Lung (tissue), 4 donors: ENCODE measurements around a stretch of chr15.

DNA sequence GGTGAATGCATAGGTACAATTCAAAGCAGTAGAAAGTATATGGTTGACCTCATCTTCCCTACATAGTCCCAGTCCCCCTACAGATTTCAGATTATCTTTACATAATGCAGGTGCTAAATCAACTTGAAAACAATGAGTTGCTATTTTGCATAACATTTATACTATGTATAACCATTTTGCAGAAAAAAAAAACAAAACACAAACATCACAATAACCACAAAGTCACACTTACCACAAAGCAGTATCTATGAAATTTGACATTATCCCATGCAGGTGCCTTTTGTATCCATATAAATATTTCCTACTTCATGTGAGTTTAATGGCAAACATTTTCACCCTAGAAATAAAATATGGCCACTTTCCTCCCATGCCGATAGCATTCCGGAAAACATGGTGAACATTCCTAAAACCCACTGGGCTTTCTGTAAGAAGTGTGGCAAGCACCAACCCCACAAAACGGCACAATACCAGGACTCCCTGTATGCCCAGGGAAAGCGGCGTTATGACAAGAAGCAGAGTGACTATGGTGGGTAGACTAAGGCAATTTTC is 7.7 kb downstream of the ANXA2 start:
- PRO-cap: no peak
- RAMPAGE, long total RNA: no peak
- RRBS: no CpG with 5 or more reads among the region's 5 CpGs

DNA sequence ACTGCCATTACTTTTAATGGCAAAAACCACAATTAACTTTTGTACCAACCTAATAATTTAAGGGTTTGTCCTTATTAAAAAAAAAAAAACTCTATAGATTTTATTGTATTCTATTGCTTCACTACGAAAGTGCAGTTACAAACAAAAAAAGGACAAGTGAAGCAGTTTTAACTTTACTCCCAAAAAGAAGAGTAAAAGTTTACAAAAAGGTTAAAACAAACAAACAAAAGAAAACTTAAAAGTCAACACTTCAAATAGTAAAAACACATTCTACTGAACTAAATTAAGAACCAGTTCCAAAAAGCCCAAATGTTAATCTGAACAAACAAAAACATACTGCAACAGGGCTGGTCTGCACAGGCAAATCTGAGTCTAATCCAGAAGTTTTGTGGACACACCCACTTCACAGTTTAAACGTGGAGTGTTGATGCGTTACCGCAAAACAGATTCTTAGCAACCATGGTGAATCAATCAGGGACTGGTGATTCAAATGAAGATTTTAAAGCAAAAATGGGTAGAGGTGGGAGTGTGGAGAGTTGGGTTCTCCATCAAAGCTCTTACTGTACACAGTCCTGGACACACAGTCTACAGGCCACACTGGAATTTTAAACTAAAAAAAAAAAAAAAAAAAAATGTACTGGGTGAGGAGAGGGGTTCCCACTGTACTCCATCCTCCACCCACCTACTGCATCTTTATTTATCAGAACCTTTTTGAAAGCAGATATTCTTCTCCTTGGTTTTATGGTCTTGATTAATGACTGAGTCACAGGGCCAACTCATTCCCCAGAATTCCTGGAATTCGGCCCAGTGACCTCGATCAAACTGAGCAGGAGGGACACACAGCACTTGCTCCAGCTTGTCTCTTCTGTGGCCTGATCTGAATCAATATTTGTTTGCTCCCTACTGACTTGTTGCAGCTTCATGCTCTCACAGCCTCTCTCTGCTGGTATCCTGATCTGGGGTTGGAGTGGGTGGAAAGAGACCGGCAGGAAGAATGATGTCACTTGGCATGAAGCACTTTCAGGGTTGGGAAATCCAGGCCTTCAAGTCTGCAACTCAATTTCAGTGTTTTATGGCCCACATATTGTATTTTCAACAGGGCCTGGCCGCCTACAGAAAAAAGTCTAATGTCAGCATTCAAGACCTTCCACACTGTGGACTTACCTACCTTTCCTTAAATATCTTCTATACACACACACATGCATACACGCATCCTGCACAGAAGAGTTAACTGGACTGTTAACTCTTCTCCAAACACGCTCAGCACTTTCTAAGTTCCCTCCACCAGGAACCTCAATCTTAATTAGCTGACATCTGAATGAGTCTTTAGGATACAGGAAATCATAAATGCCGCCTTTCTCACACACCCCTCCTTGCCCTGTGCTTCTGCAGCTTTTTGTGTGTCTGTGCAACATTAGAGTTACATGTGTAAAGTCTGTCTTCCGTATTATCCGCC is 4.9 kb downstream of the ANXA2 start:
- PRO-cap: unidirectional peak, minus-strand start at position 942 of the sequence
- RAMPAGE, long total RNA: no peak
- RRBS: no CpG with 5 or more reads among the region's 13 CpGs

DNA sequence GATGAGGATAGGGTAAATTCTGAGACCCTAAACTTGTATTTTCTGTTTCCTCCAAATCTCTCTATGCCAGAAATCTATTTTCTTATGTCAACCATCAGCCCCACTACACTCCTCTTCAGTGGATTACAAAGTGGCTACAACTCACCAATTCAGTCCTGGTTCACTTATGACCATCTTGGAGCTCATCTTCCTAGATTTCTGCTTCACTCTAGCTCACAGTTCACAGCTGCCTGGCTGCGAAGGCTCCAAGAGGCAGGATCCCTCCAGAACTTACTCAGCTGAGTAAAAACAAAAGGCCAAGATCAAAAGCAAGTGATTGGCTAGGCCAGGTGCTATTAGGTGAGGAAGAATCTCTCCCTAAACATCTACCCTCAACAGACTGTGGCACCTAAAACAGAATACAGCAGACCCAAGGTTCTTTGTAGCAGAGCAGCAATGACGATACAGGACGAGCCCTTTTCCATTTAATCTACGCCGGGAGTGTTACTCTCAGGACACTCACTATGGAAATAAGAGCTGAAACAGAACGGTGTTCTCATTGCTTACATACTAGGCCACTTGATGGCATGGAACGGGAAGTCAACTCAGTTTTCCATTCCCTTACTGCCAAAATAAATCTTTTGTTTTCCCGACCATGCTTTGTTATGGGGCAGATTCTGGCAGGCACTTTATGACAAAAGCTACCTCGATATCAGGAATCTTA is 999 bp downstream of the ICE2 start:
- PRO-cap: no peak
- RAMPAGE, long total RNA: no peak
- RRBS: no CpG with 5 or more reads among the region's 9 CpGs

DNA sequence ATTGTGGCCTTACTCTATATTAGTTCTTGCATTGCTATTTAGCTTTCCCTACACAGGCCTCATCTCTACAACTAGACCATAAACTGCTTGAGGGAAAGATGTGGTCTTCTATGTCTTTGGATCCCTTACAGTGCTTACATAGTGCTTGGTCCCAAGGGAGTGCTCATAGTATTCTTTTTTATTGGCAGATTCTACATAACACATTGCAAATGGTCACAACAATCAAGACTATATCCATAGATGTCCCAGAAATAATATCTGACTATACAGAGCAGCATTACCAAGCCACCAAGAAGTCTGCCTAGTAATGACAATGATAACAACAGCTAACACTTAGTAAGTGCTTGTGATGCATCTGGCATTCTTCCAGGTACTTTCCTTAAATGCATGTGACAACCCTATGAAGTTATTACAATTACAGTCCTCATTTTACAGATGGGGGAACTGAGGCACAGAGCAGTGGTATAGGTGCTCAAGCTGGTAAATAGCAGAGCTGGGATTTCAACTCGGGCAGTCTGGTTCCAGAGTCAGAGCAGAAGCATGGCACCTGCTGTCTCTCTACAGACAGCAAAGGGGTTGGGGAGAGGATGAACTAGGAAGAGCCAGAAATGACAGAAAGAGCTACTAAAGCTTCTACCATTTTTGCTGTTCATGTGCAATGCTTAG is 49.6 kb upstream of the ICE2 start:
- PRO-cap: no peak
- RAMPAGE, long total RNA: no peak
- RRBS: no CpG with 5 or more reads among the region's 1 CpG

DNA sequence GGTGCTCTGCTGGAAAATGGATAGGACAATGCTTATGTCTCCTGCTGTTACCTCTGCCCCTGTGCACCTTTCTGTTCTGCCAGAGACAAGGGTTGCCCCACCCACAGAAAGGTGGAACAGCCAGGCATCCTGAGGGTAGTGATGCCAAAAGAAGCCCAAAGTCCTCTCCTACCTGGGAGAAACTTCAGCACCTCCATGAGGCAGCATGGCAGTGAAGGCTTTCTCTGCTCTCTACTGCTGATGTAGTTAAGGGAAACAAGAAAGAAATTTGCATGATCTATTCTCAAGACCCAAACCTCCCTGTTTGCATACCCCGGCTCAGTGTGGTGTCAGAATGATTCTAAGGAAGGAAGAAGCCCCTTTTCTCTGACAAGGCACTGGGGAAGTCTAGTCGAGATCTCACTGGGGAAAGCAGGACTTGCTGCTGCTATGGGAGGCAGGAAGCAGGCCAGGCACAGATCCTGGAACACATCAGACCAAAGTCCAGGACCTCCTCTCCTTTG is 89.3 kb upstream of the ICE2 start:
- PRO-cap: no peak
- RAMPAGE, long total RNA: no peak
- RRBS: no CpG with 5 or more reads among the region's 2 CpGs

GRCh38 chr15:60590657-60591233 is 111.8 kb upstream of the ICE2 start:
- PRO-cap: no peak
- RAMPAGE, long total RNA: no peak
- RRBS: 3% methylated on average over 3 of the region's 22 CpGs

DNA sequence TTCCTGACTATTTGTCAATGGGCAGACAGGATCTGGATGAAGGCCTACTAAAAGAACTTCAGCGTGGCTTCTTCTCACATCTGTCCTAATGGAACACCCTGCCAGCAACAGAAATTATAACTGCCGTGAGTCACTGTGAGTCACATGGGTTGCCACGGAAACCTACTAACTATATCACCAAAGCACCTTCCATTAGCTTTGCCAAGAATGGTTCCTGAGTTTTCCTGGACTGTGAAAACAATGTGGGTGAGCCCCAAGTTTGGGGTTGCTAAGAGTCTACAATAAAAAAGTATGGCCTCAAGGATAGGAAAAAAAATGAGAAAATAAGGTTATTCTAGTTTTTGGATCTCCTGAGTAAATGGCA is 195.0 kb upstream of the ICE2 start:
- PRO-cap: no peak
- RAMPAGE, long total RNA: no peak
- RRBS: no CpG with 5 or more reads among the region's 3 CpGs

- PRO-cap: no peak
- RAMPAGE, long total RNA: no peak
- RRBS: no CpG with 5 or more reads among the region's 11 CpGs
Measured at GRCh38 chr15:60763382-60763850, 284.5 kb upstream of the ICE2 start.

DNA sequence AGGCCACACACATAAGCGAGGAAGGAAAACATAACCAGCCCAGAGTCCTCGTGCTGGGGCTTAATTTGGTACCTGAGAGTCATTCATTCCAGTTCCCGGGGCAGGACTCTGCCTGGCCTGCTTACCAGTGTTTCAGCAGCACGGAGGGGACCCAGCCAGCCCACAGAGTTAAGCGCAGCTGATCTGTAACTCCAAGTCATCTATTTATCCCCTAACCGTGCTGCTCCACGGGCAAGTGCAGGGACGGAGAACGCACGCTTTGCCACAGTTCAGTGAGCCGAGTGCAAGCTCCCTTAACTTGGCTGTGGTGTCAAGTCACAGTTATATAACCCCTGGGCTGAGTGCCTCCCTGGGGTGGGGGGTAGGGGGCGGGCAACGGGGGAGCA is 302.4 kb upstream of the ICE2 start:
- PRO-cap: no peak
- RAMPAGE, long total RNA: no peak
- RRBS: no CpG with 5 or more reads among the region's 13 CpGs

- PRO-cap: no peak
- RAMPAGE, long total RNA: no peak
- RRBS: no CpG with 5 or more reads among the region's 5 CpGs
Measured at GRCh38 chr15:60787871-60788410, 309.0 kb upstream of the ICE2 start.

DNA sequence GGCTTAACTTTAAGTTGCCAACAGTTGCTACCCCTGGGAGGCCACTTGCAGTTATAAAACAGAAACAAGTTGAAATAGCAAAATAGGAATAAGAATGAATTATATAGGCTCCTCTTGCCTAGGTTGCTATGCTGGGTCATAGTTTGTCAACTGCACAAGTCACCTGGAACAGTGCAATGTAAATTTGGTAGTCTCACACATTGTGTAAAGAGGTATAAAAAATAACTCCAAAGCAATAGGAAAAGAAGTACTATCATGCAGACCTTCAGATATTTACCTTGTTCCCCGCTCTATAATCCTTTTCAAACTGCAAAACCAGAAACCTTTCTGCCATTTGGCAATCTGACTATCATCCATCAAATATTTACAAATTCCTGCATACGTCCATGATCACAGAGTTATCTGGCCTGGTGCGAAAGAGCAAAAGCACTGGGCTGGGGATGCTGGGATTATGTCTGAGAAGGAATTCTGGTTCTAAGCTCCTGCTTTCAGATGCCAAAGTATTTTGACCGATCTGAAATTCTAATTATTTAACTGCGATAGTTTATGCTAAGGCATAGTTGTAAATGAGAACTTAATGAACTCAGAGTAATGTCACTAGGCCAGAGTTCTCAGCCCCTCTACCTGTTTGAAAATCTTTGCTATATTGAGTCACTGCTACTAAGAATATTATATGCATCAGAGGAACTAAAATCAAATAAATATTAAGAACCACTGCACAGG is 143.1 kb downstream of the RORA start:
- PRO-cap: no peak
- RAMPAGE, long total RNA: no peak
- RRBS: no CpG with 5 or more reads among the region's 5 CpGs

DNA sequence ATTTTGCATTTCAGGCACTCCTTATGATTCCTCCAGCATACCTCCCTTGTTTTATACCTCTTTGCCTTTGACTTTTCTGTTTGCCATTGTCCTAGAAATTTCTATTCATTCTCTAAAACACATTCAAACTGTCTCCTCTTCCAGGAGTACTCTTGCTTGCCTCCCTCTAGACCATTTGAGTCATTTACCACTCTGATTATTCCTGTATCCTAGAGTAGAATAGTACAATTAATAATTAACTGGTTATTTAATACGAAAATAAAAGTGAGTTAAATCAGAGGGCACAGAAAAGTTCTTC is 290.1 kb upstream of the RORA start:
- PRO-cap: no peak
- RAMPAGE, long total RNA: no peak
- RRBS: no CpG with 5 or more reads among the region's 1 CpG

GRCh38 chr15:62006937-62007692 is 53.1 kb downstream of the VPS13C start:
- PRO-cap: no peak
- RAMPAGE, long total RNA: no peak
- RRBS: no CpG with 5 or more reads among the region's 2 CpGs

DNA sequence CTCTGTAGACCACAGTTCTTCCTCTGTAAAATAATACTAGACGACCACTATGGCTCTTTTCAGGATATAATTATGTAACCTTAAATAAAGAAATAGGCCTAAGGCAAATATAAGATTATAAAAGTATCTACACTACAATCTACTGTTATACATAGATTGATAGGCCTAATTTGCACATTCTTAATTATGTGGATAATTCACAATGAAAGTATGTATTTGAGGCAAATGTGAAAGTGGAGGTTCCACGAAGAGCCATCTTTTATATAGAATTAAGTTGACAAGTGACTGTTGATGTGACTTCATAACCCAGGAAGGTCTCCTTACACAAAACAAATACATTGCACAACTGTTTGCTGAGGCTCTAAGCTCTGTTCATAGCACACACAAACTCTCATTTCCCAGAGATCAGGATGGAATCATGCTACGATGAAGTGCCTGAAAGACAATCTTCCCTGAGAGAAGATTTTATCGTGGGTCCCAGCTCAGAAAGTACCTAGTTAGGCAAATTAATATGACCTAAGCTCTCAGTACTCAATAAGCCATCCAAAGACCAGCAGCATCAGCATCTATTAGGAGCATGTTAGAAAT is 64.1 kb upstream of the TLN2 start:
- PRO-cap: no peak
- RAMPAGE, long total RNA: no peak
- RRBS: no CpG with 5 or more reads among the region's 4 CpGs

- PRO-cap: no peak
- RAMPAGE, long total RNA: no peak
- RRBS: 74% methylated on average over 2 of the region's 16 CpGs
Measured at GRCh38 chr15:62350527-62351001, 39.8 kb upstream of the TLN2 start.

GRCh38 chr15:62389630-62390242 is 614 bp upstream of the TLN2 start:
- PRO-cap: no peak
- RAMPAGE, long total RNA: no peak
- RRBS: 0% methylated on average over 3 of the region's 15 CpGs

GRCh38 chr15:62392441-62392870 is 2.1 kb downstream of the TLN2 start:
- PRO-cap: no peak
- RAMPAGE, long total RNA: no peak
- RRBS: no CpG with 5 or more reads among the region's 10 CpGs

DNA sequence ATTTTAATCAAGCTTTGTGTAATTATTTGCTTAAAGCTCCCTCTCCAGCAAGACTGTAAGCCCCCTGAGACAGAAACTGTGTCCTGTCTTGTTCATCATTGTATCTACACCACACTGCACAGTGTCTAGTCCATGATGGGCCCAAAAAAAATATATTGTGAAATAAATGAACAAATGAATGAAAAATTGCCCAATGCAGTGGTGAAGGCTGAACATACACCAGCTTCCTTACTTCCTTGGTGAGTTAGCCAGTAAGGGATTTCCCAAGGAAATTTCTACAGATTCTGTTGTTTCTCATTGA is 154.6 kb upstream of the TPM1 start:
- PRO-cap: no peak
- RAMPAGE, long total RNA: no peak

- PRO-cap: no peak
- RAMPAGE, long total RNA: no peak
- RRBS: no CpG with 5 or more reads among the region's 11 CpGs
Measured at GRCh38 chr15:62940509-62941416, 101.8 kb upstream of the TPM1 start.

- PRO-cap: no peak
- RAMPAGE, long total RNA: no peak
- RRBS: 2% methylated on average over 14 of the region's 35 CpGs
Measured at GRCh38 chr15:63041707-63042320, 733 bp upstream of the TPM1 start.